Duodenum (tissue), 1 donor: Measurements from ENCODE around the genes LOXHD1 and SKOR2.

DNA sequence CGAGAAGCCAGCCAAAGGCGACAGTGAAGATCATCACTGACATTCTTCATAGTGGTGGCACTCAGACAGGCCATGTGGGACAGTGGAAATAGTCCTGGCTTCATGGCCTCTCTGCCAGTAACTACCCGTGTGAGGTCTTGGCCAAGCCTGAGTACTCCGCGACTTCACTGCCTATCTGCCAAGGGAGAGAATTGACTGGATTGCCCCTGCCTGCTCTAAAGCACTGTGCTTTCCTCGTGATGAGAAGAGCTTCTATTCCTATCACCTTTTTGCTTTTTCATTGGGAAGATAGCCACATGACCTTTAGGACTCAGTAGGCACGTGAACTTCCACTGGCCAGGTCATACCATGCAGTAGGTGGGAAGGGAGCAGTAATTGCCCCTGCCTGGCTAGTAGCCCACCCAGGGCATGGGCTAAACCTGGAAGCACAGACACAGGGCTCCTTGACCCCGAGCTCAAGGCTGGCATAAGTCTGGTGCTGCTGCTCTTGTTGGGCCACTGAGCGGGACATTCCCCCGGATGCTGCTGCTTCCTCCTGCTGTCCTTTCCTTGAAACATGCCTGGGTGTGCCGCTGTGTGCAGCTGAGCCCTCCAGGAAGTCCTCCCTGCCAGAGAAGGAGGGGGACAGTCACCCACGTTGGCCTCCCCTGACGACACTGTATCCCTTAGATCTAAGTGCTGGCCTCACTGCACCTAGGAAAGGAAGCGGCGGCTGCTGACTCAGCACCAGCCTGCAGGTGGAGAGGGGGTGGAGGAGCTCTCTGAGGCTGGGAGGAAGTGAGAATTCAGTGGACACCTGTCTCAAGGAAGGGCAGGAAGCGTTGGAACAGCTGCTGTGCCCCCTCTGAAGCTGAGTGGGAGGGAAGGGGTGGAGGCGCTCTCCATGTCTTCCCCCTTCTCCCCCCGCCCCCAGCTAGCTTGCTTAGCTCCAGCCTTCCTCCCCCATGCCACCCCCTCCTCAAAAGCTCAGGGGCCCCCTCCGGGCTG, 9.9 kb downstream of the RNF165 start:
- PRO-cap = no peak

DNA sequence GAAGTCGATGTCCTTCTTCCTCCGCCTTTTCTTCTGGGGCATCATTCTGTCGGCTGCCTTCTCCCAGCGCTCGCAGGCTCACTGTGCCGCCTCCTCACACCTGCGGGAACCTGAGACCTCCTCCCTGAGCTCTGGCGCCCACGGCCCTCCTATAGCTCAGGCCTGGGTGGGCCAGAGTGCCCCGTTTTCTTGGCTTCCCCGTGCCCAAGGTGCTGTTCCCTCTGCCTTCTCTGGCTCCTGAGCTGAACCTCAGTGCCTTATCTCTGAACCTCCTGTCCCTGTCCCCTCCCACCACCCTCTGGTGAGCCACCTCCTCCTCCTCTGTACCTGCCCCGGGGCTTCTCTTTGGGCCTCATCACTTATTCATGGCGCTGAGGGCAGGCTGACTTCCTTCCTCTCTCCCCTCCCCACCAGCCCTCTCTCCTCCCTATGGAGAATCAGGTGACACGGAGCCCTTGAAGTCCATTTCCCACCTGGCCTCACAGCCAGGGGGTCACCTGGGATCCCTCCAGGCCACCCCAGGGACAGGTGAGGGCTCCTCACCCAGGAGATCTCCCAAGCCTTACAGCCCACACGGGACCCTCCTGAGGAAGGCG, at the start of gene LOXHD1:
TSS of gene LOXHD1 (minus strand) at position 232 of the 596 bp plus-strand sequence.
- PRO-cap = no peak

DNA sequence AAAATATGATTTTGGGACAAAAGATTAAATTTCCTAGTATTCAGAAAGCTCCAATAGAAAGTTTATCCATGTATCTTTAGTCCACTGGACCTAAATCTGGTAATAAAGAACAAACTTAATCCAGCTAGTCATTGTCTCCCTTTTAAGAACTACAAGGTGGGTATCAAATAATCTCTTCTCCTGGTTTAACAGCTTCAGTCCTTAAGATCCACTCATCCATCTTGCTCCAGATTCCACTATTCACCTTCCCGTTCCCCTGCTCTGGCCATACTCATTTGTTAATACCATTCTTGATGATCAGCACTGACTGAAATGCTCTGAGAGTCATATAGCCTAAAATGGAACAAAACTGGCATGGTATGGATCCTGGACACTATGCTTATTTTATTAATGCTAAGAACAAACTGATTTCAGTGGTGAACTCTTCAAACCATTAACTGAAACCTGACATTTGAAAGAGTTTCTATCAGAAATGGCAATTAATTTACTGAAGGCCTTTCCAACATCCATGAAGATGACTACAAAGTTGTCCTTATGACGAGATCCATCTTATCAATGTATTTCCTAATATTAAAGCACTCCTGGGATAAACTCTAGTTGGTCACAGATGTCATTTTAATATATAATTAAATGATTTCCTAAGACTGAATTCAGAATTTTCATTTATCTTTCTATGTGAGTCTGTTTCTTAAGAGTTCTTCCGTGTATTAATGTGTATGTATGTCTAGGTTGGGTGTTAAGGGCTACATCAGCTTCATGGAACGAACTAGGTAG, 68.7 kb upstream of the ST8SIA5 start:
- PRO-cap = no peak

DNA sequence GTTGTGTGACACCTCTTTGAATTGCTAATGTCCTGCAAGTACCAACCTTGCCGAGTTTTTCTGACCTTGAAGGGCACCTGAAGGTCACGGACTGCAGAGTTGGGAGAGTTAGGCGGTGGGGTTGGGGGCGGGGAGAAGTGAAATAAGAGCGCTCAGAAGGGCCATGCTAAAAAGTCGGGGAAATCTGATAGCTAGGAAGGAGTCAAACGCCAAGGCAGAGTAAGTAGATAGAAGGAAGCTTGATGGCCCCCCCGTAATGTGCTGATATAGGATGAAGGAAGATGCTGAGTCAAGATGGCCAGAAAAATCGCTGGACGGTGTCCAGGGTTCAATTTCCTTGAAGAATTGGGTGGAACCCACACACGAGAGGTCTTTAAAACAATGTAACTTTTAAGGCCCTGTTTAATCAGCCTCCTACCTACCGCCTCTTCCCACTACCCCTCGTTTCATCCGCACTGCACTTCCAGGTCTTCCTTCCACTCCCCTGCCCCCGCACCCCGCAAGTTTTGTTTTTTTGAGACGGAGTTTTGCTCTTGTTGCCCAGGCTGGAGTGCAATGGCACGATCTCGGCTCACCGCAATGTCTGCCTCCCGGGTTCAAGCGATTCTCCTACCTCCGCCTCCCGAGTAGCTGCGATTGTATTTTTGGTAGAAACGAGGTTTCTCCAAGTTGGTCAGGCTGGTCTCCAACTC, 700 bp downstream of the KATNAL2 start:
- PRO-cap = no peak

- PRO-cap = no peak
Measured at GRCh38 chr18:47033379-47033760, 2.1 kb downstream of the ELOA2 start.

- PRO-cap = no peak
Measured at GRCh38 chr18:47098724-47099349, 51.5 kb downstream of the HDHD2 start.

DNA sequence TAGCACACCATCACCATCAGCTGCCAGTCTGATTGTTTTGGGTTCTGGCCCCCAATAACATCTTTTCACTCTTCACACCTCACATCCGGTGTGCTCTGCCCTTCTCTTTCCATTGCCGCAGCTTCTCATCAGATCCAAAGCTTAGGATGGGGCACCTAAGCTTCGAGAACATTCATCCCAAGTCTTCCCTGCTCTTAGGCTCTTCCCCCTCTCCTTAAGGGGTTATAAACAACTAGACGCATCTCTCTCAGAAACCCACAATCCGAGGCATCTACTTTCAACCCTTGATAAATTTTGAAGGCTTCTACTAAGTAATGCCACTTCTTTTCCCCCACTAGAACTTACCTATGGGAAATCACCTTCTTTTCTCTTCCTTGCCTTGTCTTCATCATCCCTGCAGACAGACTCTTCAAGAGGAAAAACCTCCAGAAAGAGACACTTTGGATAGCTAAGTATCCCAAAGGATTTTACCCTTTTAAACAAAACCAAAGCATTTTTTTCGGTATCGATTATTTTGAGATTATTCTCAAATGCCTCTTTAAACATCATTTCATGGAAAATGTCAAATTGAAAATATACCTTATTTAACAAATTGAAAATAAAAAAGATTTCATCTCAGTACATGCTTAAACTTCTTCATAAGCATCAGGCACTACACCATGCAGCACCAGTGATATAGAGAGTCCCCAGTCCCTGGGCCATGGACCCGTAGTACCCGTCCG, 48.5 kb downstream of the HDHD2 start:
- PRO-cap = no peak

DNA sequence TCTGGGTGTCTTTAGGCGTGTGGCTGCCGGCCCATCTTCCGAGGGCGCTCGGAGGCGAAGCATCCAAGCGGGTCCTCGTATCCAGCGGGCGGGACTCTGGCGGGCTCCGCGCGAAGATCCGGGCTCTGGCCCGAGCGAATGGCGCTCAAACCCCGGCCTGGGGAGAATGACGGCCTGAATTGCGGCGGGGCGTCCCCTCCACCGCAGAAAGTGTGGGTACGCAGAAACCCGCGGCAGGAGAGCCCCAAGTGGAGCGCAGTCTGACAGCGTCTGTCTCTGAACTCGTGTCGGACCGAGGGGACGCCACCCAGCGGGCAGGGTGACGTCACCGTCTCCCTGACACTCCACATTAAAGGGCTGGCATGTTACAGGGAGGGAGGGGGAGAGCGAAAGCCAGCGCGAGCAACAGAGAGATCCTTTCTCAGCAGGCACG, at the start of gene SKOR2:
TSS of gene SKOR2 (minus strand) at position 278 of the 433 bp plus-strand sequence.
- PRO-cap = no peak

- PRO-cap = no peak
Measured at GRCh38 chr18:47754310-47754688, 176.2 kb downstream of the SMAD2 start.

- PRO-cap = no peak
Measured at GRCh38 chr18:47825442-47825858, 105.0 kb downstream of the SMAD2 start.

DNA sequence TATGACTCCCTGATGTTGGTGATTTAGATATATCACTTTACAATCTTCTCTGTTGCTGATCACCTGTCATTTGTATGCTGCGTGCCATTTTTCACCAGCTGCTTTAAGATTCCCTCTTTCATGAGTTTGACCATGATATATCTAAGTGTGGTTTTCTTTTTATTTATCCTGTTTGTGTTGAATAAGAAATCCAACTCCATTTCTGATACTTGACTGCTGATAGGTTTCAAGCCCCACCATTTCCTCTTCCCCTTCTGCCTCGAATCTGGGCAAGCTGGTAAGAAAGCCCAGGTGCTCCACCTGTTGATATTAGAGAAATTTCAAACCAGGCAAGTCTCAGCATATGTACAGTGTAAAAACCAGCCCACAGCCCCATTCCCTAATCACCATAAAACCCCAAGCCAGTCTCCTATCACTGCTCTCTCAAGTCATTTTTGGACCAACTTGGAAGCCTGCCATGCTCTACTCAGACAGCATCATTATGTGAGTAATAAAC, 46.7 kb downstream of the SMAD2 start:
- PRO-cap = no peak

DNA sequence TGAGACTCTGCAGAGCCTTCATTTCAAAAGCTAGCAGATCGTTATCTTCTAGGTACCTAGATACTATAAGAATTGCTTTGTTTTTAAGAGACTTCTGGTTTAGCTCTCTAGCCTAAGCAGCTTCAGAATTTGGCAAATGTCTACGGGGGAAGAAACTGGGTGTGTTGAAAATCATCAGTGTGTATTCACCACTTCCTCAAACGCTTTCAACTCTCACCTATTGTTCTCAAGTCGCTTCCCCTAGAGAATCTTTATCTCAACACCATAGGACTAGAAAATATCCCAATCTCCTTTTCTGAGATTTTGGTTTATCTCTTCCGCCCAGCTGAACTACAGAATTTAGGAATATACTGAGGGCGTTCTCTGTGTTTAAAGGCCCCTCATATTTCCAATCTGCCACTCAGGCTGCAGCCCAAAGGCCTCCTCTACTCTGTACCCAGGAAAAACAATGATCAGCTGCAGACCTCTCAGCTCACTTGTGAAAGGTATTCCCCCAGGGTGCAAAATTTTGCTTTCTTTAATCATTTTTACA, 28.6 kb downstream of the SMAD2 start:
- PRO-cap = no peak

DNA sequence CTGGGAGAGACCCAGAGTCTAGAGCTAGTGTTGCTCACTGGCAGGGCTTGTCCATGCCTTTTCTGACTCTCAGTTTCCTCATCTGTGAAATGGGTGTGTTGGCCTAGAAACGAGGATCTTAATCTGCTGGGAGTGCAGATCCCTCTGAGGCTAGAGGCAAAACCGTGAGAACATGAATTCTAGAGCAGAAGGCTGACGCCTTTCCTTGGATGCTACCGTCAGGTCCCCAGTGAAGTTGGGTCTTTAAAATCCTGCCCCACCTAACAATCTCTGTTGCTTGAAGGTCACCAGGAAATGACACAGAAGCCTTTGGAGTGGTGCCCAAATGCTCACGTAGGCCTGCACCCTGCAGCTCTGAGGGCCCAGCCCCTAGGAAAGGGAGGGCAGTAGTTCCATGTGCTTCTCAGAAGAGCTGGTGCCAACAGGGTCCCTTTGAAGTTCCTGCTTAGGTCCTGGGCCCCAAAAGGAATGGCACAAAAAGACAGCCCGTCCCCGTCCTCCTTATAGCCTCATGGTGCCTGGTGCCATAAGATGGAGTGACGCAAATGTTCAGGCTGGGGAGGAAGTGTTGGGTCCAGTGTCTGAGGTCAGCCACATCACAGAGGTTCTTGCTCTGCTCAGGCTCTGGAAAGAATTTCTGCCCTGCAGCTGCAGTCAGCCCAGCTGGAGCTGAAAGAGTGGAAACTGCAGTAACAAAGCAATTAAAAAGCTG, 73.3 kb upstream of the SMAD2 start:
- PRO-cap = no peak

GRCh38 chr18:48022560-48023164, 92.2 kb upstream of the SMAD2 start:
- PRO-cap = no peak

- PRO-cap = no peak
Measured at GRCh38 chr18:48028525-48029204, 98.2 kb upstream of the SMAD2 start.

DNA sequence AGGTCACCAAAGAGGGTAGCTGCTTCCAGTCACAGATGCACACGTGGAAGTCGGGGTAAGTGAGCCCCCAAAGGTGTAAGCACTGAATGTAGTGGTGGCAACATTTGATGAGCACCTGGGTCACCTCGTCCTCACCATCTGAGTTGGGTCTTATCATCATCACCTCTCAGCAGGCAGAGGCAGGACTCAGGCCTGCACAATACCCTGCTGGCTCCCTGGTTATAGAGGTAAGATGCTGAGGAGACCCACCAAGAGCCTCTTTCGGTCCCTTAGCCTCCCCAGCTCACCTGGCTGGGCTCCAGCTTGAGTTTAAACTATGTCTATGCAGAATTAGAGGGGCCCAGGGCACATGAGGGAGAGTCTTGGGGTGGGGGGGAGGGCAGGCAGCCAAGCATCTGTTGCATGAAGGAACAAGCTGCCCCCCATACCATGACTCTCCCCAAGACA, 147.2 kb upstream of the SMAD2 start:
- PRO-cap = no peak

DNA sequence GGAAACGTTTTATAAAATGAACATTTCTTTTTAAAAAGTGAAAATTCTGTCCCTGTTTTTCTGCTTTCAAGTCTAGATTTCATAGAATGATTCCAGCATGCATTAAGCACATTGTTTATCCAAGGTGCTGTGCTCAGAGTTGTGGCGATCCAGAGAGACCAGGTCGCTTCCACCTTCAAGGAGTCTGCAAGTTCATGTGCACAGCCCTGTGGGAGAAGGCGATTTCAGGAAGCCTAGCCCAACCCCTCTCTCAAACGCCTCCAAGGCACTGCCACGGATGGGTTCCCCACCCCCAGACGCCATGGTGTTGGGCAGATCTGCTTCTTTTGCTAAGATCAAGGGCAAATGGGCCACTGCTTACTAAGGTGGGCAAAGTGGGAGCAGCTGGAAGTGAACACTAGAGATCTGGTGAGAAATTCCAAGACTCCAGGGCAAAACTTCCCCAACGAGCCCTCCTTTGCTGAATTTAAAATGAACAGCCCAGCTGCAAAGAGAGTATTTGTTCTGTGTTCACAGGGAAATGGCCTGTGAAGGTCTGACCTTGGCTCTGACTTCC, 45.0 kb upstream of the ZBTB7C start:
- PRO-cap = no peak

GRCh38 chr18:48575460-48576755, 37.1 kb downstream of the CTIF start:
- PRO-cap = no peak

- PRO-cap = no peak
Measured at GRCh38 chr18:48621037-48621667, 82.3 kb downstream of the CTIF start.

DNA sequence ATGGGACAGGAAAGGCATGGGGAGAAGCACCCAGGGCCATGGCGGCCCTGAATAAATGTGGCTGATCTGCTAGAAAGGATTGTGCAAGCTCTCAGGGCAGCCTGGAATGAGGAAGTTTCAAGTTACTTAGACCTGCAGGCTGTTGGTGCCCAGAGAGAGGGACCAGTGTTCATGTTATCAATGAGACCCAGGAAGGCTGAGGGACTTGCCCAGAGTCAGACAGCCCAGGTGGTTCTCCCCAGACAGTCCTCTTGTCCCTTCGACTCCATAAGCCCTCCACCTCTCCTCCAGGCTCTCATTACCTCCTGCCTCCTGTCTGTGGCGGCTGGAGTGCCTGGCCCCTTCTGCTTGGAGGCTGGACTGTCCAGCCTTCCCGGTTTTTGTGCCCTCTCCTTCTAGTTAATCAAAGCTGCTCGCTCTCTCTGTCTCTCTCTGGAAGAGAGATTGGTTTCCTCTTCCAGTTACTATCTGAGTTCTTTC, 123.4 kb downstream of the CTIF start:
- PRO-cap = no peak